ENCODE measurements around the gene ATP6AP2.

DNA sequence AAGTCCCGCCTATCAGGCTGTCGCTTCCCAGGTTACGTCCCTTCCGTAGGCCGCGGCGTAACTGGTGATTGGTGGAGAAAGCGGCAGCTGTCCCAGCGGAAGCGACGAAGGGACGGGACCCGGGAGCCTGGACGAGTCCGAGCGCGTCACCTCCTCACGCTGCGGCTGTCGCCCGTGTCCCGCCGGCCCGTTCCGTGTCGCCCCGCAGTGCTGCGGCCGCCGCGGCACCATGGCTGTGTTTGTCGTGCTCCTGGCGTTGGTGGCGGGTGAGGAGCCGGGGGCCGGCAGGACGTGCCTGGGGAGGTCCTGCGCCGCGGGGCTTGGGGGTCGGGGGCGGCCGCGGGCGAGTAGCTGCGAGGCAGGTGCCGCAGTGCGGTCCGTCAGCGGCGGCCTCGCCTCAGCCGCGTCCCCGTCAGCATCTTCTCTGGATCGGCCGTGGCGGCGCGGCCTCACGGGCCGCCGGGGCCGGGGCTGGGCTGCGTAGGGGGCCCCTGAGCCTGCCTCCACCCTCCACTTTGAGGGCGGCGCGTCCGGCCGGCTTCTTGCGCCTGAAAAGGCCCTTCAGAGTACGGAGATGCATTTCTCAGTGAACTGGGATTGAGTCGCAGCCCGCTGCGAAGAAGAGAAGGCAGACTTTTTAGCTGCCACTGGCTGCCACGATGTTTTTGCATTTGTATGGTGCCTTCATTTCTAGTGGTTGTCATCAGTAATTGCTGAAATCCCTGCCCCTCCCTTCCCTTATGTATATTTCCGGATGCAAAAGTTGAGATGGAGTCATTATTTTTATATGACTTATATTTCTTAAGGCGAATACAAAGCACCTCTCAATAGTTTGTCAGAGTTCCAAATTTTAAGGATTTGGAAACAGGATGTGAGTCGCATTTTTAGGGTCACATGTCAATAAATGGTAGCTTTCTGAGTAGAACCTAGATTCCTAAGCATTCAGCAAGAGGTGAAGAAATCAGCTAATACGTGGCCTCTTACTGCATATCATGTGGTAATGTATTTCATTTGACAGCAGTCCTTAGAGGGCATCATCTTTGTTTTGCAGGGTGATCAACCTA, at the start of gene ATP6AP2:
TSS of gene ATP6AP2 (plus strand) at position 134 of the 1,064 bp plus-strand sequence.
- CAGE, long polyA plus RNA, result no peak
- RRBS, result 12% methylated on average over 23 of the region's 80 CpGs

GRCh38 chrX:40734763-40735333, 494 bp downstream of the MED14 start:
- CAGE, long polyA plus RNA, result no peak
- RRBS, result 2% methylated on average over 13 of the region's 25 CpGs

DNA sequence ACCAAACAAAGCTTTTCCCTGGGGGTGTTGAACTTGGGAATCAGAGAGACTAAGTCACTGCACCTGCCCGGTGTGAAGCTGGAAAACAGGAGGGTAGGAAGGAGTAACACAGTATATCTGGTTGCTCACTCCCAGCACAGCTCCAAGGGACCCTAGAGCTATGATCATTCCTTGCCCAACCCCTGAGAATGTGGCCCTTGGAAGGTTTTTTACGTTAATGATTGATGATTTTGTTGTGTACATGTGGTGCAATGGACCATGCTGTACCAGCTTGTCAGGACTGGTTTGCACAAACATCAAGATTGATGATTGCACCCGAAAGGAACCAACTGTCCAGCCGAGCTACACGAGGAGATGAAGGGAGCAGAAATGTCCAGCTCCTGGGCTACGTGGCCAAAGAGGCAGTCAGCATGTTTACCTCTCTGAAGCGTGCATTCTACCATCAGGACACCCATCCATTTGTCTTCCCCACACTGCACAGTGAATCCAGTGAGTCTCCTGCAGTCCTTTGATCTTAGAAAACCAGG, 83.2 kb upstream of the USP9X start:
- CAGE, long polyA plus RNA, result no peak
- RRBS, result no CpG with 5 or more reads among the region's 7 CpGs

DNA sequence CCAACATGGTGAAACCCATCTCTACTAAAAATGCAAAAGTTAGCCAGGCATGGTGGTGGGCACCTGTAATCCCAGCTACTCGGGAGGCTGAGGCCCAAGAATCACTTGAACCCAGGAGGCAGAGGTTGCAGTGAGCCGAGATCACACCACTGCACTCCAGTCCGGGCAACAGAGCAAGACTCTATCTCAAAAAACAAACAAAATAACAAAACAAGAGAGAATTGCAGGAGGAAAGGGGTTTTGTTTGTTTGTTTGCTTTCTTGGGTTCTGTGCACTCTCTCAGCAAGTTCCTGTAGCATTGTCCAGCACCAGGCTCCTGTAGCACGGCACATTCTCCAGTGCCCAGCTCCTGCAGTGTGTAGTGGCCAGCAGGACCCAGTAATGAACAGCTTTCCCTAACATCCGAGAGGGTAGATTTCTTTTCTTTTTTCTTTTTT, 60.6 kb upstream of the USP9X start:
- CAGE, long polyA plus RNA, result no peak
- RRBS, result no CpG with 5 or more reads among the region's 5 CpGs

- CAGE, long polyA plus RNA, result no peak
- RRBS, result no CpG with 5 or more reads among the region's 8 CpGs
Measured at GRCh38 chrX:41045816-41046634, 39.2 kb upstream of the USP9X start.

DNA sequence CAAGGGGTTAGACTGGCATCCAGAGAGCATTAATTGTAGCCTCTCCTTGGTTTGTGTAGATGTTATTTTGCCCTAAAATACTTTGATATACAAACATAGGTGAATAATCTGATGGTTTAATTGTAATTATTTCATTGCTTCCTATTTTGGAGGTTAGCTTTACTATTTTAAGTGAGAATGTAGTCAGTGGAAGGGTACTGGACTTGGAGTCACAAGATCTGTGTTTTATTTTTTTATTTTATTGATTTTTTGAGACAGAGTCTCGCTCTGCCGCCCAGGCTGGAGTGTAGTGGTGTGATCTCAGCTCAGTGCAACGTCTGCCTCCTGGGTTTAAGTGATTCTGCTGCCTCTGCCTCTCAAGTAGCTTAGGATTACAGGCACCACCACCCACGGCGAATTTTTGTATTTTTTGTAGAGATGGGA, 11.0 kb downstream of the USP9X start:
- CAGE, long polyA plus RNA, result no peak
- RRBS, result no CpG with 5 or more reads among the region's 5 CpGs

DNA sequence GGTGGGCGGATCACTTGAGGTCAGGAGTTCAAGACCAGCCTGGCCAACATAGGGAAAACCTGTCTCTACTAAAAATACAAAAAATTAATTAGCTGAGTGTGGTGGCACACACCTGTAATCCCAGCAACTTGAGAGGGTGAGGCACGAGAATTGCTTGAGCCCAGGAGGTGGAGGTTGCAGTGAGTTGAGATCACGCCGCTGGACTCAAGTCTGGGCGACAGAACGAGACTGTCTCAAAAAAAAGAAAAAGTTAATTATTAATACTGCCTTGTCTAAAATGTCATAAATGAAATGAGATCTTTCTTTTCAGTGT, 17.1 kb downstream of the USP9X start:
- CAGE, long polyA plus RNA, result no peak
- RRBS, result no CpG with 5 or more reads among the region's 6 CpGs

- CAGE, long polyA plus RNA, result no peak
- RRBS, result no CpG with 5 or more reads among the region's 4 CpGs
Measured at GRCh38 chrX:41165841-41166348, 80.7 kb downstream of the USP9X start.

DNA sequence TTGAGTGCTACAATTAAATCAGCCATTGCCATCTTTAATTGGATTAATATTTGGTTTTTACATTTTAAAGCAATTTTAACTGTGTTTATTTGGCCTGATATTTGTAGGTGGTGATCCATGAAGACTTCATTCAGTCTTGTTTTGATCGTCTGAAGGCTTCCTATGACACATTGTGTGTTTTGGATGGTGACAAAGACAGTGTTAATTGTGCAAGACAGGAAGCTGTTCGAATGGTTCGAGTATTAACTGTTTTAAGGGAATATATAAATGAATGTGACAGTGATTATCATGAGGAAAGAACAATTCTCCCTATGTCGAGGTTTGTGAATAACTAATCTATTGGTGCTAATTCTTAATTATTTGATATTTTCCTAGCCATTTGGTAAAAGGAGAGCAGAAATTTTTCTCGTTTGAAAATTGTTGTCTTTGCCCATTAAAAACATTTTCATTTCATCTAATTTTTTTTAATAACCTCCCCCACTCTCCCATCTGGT, 82.7 kb downstream of the USP9X start:
- CAGE, long polyA plus RNA, result no peak
- RRBS, result no CpG with 5 or more reads among the region's 5 CpGs

DNA sequence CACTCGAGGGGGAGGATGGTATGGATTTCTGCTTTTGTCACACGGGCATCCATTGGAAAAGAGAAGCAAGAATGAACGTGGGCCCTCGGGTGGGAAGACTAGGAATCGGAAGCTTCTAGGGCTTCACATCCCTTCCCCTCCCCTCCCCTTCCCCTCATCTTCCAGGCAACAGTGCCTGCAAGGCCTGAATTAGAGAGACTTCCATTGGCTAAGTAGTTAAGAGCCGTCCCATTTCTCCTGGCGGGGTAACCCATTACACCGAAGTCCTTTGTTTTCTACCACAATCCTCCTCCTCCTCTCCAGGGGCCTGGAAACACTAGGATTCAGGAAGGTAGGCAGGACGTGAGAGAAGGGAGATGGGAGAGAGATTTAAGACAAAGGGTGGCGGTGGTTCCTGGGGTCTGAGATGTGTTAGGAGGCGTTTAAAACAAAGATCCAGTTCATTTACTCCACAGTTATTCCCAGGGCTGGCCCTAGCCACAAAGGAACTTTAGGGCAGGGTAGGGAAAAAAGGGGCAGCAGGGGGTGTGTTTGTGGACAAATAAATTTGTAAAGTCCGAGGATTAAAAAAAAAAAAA, 28.0 kb downstream of the NYX start:
- CAGE, long polyA plus RNA, result no peak
- RRBS, result no CpG with 5 or more reads among the region's 12 CpGs

GRCh38 chrX:41556786-41557448, 109.8 kb downstream of the NYX start:
- CAGE, long polyA plus RNA, result no peak
- RRBS, result no CpG with 5 or more reads among the region's 3 CpGs

DNA sequence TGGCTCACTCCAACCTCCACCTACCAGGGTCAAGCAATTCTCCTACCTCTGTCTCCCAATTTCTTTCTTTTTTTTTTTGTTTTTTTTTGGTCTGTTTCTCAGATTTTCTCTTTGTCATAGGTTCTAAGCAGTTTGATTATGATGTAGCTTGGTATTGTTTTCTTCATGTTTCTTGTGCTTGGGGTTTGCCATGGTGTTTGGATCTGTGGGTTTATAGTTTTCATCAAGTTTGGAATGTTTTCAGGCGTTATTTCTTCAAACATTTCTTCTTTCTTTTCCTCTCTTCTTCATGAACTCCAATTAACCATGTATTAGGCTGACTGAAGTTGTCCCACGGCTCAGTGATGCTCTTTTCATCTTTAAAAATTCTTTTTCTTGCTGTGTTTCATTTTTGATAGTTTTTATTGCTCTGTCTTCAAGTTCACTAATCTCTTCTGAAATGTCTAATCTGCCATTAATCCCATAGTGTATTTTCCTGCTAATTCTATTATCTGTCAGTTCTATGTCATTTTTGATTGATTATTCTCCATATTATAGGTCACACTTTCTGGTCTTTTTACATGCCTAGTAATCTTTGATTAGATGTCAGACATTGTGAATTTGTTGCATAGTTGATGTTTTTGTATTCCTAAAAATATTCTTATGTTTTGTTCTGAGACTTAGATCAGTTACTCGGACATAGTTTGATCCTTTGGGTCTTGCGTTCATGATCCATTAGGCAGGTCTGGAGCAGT, 115.5 kb upstream of the GPR34 start:
- CAGE, long polyA plus RNA, result no peak
- RRBS, result no CpG with 5 or more reads among the region's 4 CpGs

GRCh38 chrX:42943383-42944133, 165.6 kb upstream of the PPP1R2C start:
- CAGE, long polyA plus RNA, result no peak
- RRBS, result no CpG with 5 or more reads among the region's 5 CpGs

GRCh38 chrX:43560459-43561022, 95.6 kb upstream of the MAOA start:
- CAGE, long polyA plus RNA, result no peak
- RRBS, result no CpG with 5 or more reads among the region's 5 CpGs

DNA sequence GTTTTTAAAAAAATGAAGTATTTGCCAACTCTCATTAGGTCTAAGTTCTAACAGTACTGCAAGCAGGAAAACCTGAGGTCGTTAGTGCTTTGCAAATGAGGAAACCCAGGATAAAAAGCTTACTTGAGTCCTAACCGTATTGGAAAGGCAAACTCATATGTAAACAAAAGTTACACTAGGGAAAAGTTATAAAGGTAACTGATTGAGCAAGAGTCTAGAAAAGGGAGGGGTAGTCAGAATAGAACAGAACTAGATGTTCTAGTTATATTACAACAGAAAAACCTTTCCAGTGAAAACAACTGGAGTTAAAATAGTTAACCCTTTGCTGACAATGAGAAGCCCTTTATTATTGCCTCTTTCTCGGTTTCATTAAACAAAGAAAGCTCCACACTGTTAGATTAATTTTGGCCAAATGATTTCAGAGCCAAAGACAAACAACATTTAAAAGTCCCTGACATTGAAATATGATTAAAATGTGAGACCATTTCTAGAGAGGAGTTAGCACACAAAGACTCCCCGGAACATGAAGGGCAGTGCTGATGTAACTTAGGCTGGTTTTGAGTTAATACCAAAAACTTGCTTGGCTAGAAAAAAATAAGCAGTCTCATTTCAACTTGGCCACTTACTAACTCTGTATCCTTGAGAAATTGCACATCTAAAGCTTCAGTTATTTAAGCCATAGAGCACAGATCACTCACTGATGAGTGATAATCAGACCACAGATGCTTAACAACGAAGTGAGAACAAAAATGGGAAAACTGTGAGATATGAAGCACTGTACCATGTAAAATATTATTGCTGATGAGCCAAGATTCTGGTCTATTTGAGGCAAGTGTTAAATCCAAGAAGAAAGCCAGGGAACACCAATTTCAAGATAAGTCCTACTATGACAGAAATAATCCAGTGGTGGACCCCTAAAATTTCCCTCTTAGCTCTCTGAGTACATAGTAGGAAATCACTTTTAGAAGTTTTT, 66.1 kb upstream of the MAOA start:
- CAGE, long polyA plus RNA, result no peak
- RRBS, result no CpG with 5 or more reads among the region's 5 CpGs

GRCh38 chrX:43701823-43702505, 45.9 kb downstream of the MAOA start:
- CAGE, long polyA plus RNA, result no peak
- RRBS, result no CpG with 5 or more reads among the region's 3 CpGs

DNA sequence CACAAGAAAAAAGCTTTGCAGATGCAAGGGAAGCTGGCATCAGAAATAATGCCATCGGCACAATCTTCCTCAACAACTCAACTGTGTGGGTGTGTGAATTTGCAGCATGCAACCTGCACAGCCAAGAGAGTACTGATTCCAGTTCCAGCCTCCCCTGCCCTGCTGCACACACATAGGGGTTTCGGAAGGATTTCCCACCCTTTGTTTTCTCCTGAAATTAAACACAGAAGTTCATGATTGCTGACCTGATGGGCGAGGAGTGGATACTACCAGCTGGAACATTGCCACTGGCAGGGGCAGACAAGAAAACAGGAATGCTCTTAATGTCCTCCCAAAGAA, 4.9 kb downstream of the NDP start:
- CAGE, long polyA plus RNA, result no peak
- RRBS, result no CpG with 5 or more reads among the region's 3 CpGs

DNA sequence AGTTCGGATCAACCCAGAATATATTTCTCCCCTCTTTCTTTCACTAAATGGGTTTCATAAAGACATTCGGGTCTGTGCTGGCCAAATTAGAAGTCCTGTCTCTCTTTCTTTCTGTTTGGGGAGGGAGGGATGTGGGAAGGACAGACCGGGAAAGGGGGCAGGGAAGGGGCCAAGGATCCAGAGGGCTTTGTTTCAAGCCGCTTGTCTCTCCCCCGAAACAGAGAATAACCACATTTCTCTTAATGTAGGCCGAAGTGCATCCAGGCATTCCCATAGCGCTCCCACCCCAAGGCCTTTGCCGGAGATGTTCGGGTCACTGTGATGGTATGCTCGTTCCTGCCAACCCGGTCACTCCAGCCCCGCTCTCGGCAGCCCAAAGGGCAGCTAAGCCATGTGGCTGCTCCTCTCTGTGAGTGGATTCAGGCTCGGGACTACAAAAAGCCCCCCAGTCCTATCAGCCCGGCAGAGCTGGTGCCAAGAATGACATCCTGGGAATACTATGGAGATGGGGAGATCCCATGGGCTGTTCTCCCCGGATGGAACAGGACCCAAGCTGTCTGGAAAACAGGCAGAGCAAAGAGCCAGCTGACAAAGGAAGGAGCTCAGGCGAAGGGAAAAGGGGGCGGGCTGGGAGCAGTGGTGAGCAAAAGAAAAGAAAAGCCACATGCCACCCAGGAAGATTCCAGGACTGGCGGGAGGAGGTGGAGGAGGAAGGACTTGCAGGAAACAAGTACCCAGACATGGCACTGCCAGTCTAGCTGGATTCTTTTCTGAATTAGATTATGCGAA, 3.8 kb downstream of the NDP start:
- CAGE, long polyA plus RNA, result no peak
- RRBS, result 59% methylated on average over 9 of the region's 20 CpGs

GRCh38 chrX:45743062-45743339, 542.3 kb upstream of the DIPK2B start:
- CAGE, long polyA plus RNA, result no peak
- RRBS, result no CpG with 5 or more reads among the region's 4 CpGs

DNA sequence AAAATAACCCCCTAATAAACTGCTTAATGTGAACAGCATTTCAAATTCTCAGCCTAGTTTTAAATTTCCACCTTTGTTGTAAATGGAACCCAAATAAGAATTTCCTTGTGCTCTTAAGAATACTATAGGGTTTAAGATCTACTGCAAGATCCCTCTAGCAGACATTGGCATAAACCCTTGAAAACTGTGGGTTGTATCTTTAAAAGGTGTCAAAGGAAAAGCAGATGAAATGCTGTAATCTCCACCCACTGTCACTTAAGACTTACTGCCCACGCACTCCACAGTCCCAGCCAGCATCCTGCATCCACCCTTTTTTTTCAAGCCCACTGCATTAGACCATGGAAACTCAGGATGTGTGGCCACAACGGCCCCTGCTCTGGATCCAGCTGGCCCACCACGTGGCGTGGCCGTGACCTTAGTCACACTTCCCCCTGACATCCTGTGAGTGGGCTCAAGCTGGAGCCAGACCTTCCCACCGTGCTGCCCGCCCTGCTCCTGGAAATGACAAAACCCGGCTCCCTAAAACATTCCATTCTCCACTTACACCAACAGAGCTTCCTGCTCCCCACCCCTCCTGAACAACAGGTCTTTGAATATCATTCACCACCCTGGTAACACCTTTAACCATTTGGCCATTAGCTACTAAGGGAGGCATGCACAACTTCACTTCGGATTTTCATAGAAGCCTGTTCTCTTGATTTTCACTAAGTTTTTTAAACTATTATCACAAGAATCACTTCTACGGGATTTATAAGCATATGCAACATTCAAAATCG, 588.2 kb upstream of the DIPK2B start:
- CAGE, long polyA plus RNA, result no peak
- RRBS, result no CpG with 5 or more reads among the region's 11 CpGs